Foreskin keratinocyte (primary cell): ENCODE measurements around the genes OR6B1, ARHGEF35, PDIA4 and ZNF786.

DNA sequence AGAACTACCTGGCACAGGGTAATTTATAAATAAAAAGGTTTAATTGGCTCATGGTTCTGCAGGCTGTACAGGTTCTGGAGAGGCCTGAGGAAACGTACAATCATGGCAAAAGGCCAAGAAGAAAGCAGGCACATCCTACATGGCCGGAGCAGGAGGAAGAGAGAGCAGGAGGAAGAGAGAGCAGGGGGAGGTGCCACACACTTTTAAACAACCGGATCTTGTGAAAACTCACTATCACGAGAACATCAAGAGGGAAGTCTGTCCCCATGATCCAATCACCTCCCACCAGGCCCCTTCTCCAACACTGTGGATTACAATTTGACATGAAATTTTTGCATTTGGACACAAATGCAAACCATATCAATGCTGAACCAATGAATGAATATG, 6.1 kb downstream of the TRPV5 start:
- RAMPAGE, total RNA, result no peak

GRCh38 chr7:143172397-143172797, 10.8 kb upstream of the TAS2R39 start:
- RAMPAGE, total RNA, result no peak

GRCh38 chr7:143205836-143206500, 15.9 kb upstream of the TAS2R40 start:
- RAMPAGE, total RNA, result no peak

DNA sequence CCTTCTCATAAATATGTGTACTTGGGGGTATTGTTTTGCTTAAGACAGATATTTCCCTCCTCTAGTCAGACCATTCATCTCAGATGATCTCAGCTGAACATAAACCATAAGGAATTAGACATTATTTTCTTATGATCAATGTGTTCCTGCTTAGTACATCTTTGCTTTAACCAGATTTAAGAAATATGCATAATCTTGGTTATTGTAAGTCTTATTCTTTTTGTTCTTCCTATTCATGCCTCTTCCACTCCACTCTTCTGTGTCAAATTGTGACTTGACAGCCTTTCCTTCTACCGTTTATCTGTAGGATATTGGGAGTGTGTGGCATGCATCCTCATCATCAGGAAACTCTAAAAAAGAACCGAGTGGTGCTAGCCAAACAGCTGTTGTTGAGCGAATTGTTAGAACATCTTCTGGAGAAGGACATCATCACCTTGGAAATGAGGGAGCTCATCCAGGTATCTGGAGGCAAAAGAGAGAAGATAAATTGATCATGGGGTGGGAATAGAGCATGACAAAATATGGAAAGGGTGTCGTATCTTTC, 3.2 kb downstream of the CASP2 start:
- RAMPAGE, total RNA, result no peak

DNA sequence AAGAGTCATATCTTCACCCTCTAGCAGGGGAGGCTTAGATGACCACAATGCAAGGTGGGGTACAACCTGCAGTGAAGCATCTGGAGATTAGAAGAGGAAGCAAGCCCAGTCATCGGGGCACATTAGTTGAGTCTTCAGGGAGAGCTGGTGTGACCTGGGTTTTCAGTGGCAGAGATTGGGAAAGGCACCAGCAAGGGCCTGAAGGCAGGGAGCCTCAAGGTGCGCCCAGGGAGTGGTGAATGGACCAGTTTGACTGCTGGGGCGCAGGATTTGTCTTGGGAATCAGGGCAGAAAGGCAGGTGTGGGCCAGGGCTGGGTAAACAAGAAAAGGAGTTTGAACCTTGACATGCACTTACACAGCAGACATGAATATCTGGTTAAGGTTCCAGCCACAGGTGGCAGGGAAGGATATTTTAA, 574 bp upstream of the EPHA1 start:
- RAMPAGE, total RNA, result no peak

GRCh38 chr7:143472416-143472820, 5.3 kb upstream of the TAS2R41 start:
- RAMPAGE, total RNA, result no peak

GRCh38 chr7:143906769-143907300, 4.9 kb upstream of the TCAF1 start:
- RAMPAGE, total RNA, result no peak

DNA sequence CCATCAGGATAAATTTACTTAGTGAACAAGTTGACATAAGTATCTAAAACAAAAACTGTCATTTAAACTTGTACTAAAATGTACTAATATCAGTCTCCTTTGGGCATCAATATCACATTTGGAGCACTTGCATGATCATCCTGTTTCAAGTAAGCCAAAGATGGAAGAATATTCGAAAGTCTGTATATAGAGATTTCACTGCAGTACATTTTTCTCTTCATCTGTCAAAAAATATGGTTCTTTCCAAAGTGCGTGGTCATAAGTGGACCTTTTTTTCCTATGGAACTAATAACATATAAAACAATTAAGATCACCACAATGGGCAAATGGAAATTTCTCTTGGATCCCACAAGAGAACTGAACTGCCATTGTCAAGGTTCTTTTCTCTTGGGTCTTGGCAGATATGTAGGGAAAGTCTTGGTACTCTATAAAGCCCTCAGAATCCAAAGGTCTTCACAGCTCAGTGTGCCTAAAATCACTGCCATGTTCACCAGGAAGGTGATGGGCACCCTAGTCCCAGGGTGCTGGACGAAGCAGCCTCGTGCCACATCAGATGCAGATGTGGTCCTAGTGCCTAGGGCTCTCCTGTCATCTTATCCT, at the start of gene OR6B1:
Gene OR6B1 (plus strand): TSS at position 446 of the 600 bp plus-strand sequence.
- RAMPAGE, total RNA, result no peak

DNA sequence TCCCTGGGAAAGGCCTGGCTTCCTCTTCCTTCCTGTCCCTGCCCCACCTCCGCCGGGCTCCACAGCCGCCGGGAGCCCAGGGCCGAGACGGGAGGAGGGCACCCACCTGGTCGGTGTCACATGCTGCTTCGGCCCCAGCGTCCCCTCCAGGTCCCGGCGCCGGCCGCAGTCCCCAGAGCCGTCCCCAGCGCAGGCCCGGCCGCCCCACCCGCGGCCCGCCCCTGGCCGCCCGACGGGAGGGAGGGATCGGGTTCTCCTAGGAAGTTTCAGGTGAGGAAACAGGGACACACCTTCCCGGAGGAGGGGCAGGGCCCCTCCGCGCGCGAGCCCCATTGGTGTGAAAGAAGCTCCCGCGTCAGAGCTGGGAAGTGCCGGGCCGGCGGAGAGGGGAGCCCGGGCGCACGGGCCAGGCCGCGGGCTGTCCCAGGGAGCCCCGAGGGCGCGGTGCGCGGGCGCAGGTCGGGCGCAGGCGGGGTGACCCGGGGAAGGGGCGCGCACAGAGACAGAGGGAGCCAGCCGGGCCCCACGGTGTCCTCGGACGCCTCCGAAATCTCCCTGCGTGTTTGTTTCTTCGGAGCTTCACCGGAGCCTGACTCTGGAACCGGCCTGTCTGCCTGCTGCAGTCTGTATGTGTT, at the start of gene ARHGEF35:
Gene ARHGEF35 (minus strand): TSS at position 402 of the 635 bp plus-strand sequence.
- RAMPAGE, total RNA, result no peak

GRCh38 chr7:144332011-144332382, 19.8 kb downstream of the OR2A1 start:
- RAMPAGE, total RNA, result no peak

DNA sequence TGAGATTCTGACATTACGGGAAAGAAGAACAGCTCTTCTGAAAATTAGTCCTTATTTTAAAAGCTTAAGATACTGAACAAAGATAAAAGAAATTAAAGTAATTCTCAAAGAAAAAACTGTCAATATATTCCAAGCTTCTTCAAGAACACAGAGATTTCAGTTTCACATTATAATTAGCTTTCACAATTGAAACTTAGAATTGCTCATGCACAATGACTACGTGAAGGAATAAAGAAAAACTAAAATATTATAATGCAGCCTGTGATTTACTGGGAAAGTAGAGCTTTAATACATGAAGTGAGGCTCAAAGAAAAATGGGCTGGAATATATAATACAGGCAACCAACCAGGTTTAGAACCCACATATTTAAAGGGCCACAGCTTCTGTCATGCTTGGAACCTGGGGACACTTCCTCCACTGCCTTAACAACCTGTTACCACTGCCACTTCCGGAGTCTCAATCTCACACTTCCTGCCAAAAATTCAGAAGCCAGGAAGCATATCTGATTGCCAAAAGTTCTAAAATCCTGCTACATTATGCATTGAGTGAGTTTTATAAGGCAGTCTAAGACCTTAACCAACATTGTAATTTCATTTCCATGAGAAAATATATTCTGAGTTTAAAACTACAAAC, 23.1 kb downstream of the TPK1 start:
- RAMPAGE, total RNA, result no peak

DNA sequence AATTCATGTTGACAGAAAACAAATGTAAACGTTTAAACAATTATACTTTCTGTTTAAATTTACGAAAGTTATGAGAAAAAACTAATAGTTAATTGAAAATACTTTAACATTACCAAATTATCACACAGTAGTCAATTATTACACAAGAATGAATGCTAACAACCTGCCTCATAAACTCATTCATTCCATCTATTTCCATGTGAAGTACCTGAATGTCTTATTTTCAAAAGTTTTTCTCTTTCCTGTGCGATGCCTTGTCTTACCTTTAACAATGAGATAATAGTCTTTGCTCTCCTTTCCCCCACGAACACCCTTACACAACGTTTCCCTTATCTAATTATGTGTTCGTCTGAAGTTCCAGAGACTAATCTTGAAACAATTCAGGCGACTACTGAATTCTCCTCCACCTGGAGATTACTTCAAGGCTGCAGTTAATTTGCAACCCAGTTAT, 1.5 kb downstream of the TPK1 start:
- RAMPAGE, total RNA, result no peak

- RAMPAGE, total RNA, result no peak
Observed at GRCh38 chr7:148154111-148154339, 436.5 kb upstream of the C7orf33 start.

DNA sequence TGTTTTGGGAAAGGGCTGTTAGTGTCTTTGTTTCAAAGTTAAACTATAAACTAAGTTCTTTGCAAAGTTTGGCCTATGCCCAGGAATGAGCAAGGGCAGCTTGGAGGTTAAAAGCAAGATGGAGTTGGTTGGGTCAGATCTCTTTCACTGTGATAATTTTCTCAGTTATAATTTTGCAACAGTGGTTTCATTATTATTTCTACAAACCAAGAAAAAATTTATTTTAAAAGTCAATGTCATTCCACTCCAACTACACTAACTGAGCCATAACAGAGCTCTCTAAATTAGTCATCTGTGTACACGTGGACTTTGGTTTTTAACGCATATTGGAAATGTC, 143.3 kb upstream of the C7orf33 start:
- RAMPAGE, total RNA, result no peak

DNA sequence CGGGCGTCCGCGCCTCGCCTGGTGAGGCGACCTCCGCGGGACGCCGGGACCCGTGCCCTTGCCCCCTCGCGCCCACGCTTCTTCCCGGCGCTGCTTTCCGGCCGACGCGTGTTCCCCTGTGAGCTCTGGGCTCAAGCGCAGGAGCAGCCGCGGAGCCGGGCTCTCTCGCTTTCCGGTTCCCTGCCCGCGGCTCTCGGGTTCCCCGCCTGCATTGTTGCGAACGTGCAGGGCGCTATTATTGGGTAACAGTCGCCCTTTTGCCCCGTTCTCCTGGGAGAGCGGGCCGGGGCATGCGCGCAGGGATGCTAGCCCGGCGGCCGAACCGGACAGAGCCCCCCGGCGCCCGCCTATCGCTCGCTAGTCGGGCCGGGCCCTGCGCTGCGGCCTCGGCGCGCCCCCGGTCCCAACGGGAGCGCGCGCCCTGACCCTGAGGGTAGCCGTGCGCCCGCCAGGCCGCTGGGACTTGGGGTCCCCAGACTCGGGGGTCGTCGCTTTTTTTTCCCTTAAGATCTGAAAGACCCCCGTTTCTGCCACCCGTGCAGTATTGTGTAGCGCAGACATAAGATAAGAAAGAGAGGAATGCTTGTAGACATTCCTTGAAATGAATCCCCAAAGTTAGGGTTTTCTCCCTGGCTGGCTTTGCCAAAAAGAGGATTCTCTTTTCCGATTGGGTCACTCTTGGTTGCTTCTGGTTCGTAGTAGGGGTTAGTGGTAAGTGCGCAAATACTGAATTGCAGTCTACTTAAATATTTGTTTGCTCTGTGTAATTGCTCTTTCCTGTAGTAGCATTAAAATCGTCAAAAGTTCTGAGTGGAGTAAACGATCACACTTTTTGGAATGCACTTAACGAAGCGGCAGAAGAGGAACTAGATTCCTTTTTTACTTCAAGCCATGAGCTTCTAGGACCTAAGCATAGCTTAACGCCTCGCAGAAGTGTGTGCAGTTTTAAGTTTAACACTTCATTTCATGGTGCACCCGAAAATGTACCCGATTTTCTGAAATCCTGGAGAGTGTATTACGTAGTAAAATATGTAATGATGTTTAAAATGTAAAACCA, 1.0 kb downstream of the CUL1 start:
- RAMPAGE, total RNA, result no peak

- RAMPAGE, total RNA, result no peak
Observed at GRCh38 chr7:149000354-149000933, 27.9 kb downstream of the PDIA4 start.

GRCh38 chr7:149005122-149005636, 23.1 kb downstream of the PDIA4 start:
- RAMPAGE, total RNA, result no peak

DNA sequence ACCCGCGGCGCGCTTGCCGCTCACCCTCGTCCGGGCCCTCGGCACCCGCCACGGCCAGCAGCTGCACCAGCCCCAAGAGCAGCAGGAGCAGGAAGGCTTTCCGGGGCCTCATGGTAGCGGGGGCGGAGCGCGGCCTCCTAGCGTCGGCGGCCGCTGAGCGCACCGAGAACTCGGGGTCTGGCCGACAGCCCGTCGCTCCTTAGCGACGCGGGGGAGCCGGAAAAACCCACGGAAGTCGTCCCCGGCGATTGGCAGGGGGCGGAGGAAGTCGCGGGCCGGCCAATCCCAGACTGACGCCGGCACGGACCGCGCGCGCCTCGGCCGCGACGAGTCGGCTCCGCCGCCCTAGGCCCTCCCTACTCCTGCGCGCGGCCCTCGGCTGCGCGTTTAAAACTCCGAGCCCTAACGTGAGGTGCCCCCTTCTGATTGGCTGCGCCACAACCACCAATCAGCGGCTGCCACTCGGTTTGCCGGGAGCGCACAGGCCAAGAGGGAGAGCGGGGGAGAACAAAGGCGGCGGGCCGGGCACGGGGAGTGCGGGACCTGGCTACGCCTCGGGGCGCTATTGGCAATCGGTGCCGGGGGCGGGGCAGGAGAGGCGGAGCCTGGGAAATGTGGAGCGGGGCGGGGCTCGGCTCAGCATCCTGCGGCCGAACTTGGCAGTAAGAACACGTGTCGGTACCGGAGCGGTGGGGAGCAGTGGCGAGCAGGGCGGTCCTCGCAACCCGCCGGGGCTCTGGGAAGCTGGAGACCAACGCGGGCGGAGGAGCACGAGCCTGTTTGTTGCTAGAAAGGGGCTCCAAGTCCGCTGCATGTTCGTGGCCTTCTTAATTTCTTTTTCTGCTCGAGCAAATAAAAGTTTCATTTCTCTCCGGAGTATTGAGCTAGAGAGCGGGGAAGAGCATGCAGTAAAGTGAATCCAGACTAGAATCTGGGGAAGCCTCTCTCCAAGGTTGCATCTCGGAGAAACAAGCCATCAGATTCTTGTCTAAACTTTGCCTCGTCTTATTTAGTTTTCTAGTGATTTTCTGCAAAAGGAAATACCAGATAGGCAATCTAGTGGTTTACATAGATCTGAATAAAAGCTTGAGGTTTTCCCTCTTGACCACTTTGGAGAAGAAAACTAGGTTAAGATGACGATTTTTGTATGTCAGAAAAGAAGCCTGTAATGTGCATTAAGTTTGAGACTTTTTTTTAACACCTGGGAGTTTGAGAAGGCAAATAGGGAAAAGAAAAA, at the start of gene PDIA4:
Gene PDIA4 (minus strand): TSS at position 209 of the 1,237 bp plus-strand sequence.
- RAMPAGE, total RNA, result start-site peak on the minus strand centred at position 258 of the sequence, 212 bp wide, 7,372 and 6,918 reads in 2 replicates

DNA sequence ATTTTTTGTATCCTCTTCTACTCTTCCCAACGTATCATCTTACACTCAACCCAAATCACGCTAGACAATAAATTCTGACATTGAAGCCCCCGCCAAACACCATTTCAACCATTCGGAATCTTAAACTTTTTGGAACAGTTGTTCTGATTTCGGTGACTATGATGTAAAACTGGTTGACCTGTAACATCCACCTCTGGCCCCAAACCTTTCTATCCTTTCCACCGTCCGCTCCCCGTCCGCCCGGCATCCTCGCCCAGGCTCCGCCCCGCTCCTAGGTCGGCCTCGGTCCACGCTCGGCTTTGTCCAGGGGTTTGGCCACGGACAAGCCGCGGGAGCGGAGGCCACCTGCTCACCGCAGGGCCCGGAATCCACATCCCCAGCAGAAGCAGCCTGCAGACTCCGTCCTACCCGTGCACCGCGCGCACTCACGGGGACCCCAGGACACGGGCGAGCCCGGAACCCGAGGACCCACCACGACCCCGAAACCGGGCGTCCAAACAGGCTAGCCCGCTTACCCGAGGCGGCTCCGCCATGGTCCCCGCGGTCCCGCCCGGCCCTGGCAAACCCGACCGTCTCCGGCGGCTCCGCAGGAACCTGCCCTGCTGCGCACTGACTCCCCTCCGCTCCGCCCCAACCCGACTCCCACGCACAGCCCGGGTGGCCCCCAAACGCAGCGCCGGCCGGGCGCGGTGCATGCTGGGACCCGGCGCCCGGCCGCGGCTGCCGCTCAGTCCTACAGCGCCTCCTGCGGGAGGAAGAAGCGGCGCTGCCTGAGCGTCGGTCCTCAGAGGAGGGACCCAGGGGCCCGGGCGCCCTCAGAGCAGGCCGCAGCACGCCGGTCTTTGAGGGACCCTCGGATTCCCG, at the start of gene ZNF786:
Gene ZNF786 (minus strand): TSS at position 611 of the 864 bp plus-strand sequence.
- RAMPAGE, total RNA, result start-site peak on the minus strand centred at position 637 of the sequence, 72 bp wide, 59 and 31 reads in 2 replicates

- RAMPAGE, total RNA, result no peak
Observed at GRCh38 chr7:149181713-149182691, 13.3 kb upstream of the ZNF282 start.